RPMI7951 (cell line): Measurements from ENCODE around the gene THYN1.

GRCh38 chr11:130726017-130726723, 190.1 kb downstream of the SNX19 start:
- RAMPAGE, long total RNA, result no peak

DNA sequence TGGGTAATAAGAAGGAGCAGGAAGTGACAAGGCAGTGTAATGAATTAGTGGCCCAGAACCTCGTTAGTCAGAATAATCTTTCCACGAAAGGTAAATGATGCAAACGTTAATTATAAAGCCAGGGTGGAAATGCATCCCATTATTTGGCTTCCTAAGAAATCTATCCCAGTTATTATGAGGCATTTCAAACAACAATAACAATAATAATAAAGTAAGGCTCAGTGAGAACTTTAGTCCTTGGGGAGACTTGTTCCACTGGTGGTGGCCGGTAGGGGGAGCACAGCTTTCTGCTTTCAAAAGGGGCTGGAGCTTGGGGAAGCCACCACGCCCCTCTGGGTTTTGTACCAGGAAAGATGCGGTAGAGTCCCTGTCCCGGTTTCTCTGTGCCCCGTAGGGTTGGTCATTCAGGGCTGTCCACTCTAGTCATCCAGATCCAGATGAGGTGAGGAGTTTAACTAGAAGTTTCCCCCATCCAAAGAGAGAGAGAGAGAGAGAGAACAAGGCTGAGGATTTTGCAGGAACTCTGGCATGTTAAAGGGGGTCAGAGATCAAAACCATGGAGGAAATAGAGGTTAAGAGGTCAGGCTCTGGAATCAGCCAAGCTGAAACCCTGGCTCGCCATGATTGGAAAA, 298.4 kb downstream of the NTM start:
- RAMPAGE, long total RNA, result no peak

DNA sequence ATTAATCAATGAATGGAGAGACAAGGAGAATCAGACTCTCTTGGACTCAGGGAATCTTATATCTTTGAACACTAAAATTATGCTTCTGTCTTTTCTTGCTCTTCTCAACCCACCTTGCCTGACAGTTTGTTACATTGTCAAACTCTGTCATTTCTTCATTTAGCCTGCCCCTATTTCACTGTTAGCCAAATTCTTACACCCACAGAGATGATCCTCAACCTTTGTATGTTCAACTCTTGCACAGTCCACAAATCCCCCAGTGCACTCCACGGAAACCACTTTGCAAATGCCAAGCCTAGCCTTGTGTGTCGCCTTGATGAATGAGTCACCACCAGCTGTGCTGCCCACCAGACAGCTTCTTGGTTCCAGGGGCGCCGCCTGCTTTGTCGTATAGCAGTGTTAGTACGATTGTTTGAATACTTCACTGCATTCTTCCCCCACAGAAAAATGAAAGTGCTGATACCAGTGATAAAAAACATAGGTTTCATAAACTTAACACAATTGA, 686.2 kb downstream of the NTM start:
- RAMPAGE, long total RNA, result no peak

DNA sequence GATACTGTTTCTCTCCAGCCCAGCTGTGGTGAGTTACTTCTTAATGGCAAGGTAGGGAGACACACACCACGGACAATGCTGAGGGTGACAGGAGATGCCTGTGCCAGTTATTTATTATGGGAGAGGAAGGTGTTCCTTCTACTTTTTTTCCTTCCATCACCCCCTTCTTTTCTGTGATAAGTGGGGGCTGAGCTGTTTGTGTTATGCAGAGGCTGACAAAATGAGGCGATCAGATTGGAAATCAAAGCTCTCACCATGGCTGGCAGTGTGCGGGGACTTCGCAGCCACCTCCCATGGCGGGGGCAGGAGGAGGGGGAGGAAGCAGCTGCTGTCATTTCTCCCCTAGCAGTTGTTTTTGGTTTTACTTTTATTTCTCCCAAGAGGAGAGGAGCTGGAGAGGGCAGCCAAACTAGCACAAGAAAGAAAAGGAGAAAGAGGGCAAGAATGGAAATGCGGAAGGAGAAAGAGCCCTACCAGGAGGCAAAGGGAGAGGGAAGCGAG, 755.9 kb downstream of the NTM start:
- RAMPAGE, long total RNA, result no peak

DNA sequence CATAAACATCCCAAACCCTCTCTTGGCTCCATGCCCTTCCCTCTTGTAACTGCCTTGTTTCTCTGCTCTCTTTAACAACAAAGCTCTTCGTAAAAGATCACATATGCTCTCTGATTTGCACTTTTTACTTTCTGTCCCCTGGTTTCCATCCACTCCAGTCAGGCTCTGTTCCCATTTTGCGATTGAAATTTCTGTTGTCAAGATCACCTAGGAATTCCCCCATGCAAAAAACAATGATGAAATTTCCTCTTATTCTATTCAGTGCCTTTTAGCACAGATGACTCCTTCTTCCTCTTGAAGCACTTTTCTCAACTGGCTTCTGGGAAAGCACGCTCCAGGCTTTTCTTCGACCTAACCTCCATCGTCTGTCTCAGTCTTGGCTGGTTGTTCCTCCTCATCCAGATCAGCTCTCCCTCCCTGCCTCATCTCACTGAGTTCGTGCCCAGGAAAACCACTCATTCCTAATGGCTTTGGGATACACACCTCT, 478.9 kb downstream of the OPCML start:
- RAMPAGE, long total RNA, result no peak

- RAMPAGE, long total RNA, result no peak
Observed at GRCh38 chr11:133162590-133162976, 369.7 kb downstream of the OPCML start.

DNA sequence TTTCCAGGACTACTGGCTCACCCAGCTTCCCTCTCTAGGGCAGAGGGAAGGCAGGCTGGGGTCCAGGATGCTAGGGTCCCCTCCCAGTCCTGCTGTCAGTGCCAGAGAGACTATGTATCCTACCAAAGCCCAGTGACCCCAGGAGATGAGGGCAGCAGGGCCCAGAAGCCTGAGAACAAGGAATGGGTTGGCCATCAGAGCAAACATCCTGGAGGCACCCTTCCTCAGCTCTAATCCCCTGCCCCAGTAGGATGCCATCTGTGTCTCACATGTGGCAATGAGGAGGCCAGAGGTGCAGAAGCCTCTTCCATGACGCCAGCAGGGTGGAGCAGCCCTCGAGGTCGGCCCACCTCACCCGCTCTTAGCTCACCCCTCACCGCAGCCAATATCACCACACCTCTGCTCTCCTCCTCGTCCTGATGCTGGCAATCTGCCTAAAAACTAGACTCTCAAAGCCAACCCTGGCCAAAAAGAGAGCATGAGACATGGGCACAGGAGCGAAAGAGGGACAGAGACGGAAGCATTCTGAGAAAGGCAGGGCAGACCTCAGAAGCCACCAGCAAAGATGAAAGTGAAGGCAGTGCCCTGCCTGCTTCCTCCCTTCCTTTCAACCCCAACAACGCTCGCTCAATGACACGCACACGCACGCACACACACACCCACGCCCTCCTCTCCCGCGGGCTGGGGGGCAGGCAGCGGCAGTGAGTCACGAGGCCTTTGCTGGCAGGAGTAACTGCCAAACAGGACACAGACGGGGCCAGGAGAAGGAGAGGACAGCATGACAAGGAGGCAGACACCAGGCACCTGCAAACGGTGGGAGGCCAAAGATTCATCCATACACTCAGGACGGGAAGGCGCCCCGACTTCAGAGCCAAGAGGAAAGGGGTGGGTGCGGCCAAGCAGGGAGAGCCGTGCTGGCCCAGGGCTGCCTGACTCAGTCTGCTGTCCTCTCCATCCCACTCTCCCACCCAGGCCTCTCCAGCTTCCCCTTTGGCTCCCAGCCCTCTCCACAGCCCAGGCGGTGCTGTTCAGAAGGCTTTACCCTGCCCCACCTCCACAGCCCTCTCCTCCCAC, 11.6 kb downstream of the IGSF9B start:
- RAMPAGE, long total RNA, result no peak

- RAMPAGE, long total RNA, result no peak
Observed at GRCh38 chr11:134120811-134121705, 52.2 kb downstream of the JAM3 start.

- RAMPAGE, long total RNA, result start-site peak on the minus strand at chr11:134253319-134253371, 531 and 382 reads in 2 replicates
Observed at GRCh38 chr11:134252567-134253691, at the start of gene THYN1. Gene THYN1, minus strand, starts transcription at chr11:134253352.

DNA sequence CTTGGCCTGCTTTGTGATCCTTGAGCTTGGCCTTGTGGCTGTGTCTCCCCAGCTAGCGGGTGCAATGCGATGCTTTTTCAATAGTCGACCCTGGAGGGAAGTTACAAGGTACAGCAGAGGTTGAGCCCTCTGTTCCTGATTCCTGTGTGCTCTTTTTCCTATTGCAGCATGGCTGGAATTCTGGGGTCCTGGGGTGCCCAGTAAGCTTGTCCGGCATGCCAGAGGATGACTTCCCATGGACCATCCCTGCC, 225.6 kb upstream of the B3GAT1 start:
- RAMPAGE, long total RNA, result no peak